NT2/D1 (cell line): ENCODE results near the genes PARPBP and NT5DC3.

DNA sequence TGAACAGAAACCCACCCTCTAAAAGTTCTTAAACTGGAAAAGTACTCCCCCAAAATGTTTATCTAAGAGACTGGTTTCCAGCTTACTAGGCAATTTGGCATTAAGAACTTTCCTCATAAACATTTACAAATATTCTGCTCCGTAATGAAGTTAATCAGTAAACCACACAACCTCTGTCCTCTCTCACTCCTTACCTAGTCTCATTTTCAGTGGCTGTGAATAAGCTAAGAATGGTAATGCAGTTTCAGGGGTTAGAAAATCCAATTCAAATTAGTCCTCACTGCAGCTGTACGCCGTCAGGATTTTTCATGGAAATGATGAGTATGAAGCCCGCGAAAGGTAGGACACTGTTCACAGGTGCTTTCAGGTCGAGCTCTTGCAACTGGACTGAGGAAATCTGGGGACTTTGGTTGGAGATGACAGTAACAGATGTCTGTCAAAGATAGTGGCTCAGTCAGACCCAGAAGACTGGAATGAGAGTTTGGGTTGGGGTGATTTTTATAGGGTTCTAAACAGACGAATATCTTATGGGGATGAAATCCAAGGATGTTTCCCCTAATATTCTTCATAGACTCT is 29.6 kb downstream of the NR1H4 start:
- RRBS, 2 experiments, result no CpG with 5 or more reads among the region's 7 CpGs

- RRBS, 2 experiments, result no CpG with 5 or more reads among the region's 2 CpGs
Observed at GRCh38 chr12:100576653-100577076, 3.2 kb downstream of the GAS2L3 start.

- RRBS, 2 experiments, result no CpG with 5 or more reads among the region's 11 CpGs
Observed at GRCh38 chr12:100795178-100795969, 798 bp downstream of the ANO4 start.

- RRBS, 2 experiments, result no CpG with 5 or more reads among the region's 5 CpGs
Observed at GRCh38 chr12:101406571-101406982, 995 bp downstream of the ARL1 start.

DNA sequence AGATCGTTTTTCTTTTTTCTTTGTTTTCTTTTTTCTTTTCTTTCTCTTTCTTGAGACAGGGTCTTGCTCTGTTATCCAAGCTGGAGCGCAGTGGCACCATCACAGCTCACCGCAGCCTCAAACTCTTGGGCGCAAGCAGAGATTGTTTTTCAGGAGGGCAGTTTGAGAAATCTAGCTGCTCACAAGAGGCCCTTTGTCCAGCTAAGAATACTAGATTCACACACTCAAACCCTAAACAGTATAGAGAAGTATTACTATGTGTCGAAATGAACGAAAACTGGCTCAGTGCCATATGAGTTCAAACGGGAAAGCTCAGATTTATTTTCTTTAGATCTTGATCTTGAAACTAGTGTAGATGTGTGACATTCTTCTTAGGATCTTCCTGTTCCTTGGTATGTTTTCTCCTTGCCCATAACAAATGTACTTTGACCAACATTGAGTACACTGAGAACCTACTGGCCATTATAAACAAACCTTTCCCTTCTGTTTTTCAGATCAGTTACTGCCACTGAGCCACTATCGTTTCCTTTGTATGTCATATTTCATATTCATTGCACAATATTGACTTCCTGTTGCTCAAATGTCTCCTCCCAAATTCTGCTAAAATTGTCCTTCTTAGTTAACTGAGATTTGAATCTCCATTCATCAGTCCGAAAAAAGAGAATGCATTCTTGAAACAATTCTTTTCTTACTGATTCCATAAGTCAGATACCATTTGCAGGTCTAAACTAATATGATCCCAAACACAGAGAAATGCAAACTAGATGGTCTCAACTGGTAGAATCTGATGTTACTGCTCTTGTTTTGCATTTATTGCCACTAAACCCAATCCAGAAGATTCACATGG is 21.3 kb downstream of the MYBPC1 start:
- RRBS, 2 experiments, result no CpG with 5 or more reads among the region's 9 CpGs

- RRBS, 2 experiments, result no CpG with 5 or more reads among the region's 5 CpGs
Observed at GRCh38 chr12:101698709-101699167, 1.3 kb downstream of the CHPT1 start.

DNA sequence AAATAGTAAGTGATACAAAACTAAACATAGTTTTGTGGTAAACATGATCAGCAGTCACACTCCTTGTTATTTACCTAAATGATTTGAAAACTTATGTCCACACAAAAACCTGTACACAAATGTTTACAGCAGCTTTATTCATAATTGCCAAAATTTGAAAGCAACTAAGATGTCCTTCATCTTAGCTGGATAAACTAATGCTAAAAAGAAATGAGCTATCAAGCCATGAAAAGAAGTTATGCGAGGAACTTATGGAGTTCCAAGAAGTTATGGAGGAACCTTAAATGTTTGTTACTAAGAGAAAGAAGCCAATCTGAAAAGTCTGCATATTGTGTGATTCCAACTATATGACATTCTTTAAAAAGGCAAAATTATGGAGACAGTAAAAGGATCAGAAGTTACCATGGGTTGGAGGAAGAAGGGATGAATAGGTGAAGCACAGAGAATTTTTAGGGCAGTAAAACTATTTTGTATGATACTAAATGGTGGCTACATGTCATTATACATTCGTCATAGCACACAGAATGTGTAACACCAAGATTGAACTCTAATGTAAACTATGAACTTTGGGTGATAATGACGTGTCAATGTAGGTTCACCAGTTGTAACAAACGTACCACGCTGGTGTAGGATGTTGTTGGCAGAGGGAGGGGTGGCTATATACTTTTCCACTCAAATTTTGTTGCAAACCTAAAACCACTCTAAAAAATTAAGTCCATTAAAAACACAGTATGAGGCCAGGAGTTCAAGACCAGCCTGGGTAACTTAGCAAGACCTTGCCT is 20.5 kb downstream of the CHPT1 start:
- RRBS, 2 experiments, result no CpG with 5 or more reads among the region's 5 CpGs

GRCh38 chr12:101791233-101791742 is 39.5 kb downstream of the GNPTAB start:
- RRBS, 2 experiments, result no CpG with 5 or more reads among the region's 4 CpGs

DNA sequence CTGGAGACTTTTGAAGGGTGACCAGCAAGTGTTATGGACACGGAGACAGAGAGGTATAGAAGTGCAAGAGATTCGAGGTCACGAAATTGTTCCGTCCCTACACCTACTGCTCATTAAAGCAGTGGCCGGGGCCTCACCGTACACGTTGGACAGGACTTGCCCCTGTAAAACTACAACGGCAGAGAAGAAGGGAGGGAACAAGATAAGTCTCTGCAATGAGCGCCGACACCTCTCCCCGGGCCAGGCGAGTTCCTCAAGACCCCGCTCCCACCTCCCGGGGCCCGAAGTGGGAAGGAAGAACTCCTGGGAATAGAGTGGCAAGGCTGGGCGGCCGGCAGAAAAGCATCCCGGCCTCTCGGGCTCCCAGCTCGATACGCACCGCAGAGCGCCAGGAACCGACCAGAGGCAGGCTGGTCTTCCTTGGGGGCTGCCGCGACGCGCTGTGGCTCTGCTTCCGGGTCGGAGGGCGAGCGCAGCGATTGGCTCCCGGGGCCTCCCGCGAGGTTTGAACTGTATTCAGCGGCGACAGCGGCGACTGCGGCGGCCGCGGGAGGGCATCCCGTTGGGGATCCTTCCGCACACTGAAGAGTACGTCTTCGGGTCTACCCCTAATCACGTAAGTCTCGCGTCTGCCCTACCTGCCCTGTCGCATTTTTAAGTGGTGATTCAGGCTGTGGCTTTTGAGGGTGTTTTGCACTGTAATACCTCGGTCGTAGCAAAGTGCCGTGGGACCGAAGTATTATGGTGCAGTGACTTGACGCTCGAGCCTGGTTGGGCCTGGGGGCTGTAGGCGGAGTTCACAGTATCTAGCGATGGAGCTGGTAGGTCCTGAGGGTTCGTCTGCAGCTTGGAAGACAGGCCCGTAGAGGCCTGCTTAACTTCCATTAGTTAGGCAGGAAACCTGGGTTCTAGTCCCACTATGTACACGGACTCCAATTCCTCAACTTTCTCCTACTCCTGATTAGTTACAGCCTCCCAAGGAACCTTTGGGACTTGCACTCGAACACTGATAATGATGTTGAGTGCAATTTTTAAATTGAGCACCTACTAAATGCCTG is at the start of gene PARPBP:
Gene PARPBP, plus strand, starts transcription at position 513 of the 1,058 bp plus-strand sequence.
- RRBS, 2 experiments, result under 1 to 2% methylated on average over 12 to 20 of the region's 64 CpGs

DNA sequence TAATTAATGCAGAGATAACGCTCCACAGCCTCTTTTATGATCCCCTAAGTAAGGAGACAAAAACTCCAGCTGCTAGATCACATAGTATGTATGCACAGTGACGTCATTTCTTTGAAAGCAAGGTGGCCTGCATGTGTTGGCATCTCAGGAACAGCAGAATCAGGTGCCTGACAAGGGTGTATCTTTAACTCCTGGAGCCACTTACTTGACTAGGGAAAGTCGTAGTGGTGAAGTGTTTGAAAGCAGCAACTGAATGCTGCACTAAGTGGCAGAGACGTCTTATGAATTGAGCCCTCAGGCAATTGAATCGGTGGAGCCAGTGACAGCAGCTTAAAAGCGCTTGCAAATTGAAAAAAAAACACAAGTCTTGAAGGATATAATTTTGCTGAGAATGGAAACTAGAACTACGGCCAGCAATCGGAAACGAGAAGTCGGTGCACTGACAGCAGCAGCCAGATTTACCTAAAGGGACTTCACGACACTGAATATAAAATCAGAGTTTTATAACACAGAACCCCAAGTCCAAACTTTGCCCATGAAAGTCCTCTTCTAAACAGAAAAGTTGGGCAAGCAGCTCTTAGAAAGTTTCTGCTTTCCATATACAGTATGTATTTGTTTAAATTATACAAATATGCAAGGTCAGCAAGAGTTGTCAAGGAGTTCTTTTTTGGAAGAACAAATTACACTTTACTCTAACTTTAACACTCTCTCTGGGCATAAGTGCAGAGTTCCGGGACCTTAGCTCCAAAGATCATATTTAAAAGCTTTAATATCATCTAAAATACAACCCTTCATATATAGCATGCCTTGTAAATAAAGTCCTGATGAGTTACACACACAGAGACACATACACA is 1.1 kb downstream of the IGF1 start:
- RRBS, 2 experiments, result no CpG with 5 or more reads among the region's 12 CpGs

DNA sequence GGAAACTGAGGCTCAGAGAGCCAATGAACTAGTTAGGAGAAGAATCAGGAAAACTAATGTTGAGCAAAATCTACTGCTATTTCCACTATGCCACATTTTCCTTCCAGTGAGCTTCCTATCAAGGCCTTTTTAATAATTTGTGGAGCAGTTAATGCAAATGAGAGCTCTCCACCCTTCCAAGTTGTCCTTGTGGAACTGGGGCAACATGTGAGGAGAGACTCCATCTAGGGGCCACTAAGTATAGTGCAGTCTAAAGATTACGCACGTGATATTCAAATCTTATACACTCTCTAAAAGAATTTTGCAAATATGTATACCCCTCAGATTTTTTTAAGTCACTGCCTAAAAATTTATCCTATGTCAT is 100.3 kb downstream of the PAH start:
- RRBS, 2 experiments, result no CpG with 5 or more reads among the region's 2 CpGs

GRCh38 chr12:103841150-103842411 is at the start of gene NT5DC3:
Gene NT5DC3, minus strand, starts transcription at chr12:103841234.
- RRBS, 2 experiments, result 1 to 3% methylated on average over 12 to 19 of the region's 66 CpGs

- RRBS, 2 experiments, result no CpG with 5 or more reads among the region's 8 CpGs
Observed at GRCh38 chr12:103880423-103881259, 39.6 kb upstream of the NT5DC3 start.

- RRBS, 2 experiments, result no CpG with 5 or more reads among the region's 4 CpGs
Observed at GRCh38 chr12:103942964-103943431, 12.8 kb downstream of the HSP90B1 start.

DNA sequence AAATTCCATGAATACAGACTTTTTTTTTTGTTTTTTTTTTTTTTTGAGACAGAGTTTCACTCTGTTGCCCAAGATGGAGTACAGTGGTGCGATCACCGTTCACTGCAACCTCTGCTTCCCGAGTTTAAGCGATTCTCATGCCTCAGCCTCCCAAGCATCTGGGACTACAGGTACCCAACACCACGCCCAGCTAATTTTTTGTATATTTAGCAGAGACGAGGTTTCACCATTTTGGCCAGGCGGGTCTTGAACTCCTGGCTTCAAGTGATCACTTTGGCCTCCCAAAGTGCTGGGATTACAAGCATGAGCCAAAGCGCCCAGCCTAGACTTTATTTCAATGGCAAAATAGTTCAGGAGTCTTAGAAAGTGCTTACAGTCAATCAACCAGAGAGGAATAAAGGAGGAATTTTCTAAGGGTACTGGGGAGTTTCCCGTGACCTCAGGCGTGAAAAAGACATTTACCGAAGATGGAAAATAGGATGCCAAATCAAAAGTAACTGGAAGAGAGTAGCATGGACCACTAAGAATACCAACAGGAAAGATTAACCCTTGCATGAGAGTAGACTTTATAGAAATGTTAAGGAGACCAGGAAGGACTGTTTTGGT is 2.2 kb downstream of the TDG start:
- RRBS, 2 experiments, result no CpG with 5 or more reads among the region's 11 CpGs

DNA sequence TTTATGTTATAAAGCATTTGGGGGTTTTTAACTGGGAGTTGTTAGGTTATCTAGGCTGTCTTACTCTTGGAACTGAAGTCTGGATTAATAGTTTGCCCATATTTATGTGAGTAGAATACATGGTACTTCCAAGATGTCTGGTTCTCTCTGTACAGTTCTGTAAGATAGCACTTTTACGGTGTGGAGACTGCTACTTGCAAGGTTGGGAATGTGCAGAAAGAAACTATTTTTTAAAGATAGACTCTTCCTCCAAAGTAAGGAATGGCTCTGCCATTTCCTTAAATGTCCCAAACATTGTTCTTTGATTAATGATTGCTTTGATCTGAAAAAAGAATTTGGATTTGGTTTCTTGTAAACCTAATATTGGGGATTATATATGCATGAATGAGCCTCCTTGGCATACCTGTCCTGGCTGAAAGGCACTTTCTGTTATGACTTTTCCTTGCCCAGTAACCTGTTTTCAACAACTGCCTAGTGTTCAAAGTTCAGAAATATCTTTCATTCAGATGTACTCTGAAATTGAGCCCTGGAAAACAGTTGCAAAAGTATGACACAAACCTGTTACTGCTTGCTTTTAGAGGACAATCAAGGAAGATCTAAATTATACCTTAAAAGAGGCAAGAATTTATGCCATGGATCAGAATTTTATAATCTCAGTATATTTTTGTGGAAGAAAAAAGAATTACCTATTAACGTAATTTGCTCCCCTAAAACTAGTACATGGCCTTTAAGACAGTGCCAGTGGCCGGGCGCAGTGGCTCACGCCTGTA is 23.3 kb downstream of the NFYB start:
- RRBS, 2 experiments, result no CpG with 5 or more reads among the region's 5 CpGs

DNA sequence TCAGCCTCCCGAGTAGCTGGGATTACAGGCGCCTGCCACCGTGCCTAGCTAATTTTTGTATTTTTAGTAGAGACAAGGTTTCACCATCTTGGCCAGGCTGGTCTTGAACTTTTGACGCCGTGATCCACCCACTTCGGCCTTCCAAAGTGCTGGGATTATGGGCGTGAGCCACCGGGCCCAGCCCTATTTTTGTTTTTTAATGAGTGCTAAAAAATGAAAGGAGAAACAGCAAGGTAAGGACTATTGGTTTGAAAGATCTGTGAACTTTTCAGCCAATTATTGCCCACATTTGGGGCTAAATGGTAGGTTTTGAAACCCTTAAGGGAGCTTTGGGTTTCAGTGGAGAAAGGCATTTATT is 12.0 kb upstream of the EID3 start:
- RRBS, 2 experiments, result no CpG with 5 or more reads among the region's 8 CpGs

DNA sequence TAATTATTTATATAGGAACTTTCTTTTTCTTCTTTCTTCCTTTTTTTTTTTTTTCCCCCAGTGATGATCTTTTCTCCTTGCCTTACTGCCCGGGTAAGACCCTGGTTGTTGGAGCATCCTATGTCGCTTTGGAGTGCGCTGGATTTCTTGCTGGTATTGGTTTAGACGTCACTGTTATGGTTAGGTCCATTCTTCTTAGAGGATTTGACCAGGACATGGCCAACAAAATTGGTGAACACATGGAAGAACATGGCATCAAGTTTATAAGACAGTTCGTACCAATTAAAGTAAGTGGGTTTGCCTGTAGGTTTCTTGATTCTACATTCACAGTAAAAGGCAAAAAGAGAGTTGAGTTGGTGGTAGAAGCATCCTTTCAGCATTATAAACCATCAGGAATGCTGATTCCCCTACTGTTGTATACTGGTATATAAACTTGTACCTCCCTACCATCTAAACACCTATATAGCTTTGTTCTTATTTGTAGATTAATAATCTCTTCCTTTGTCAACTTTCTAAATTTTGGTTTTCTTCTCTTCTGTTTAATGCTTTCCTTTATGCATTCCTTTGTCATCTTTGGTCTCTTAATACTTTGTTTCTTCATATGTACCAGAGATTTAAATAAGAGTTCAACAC is 17.6 kb downstream of the EID3 start:
- RRBS, 2 experiments, result no CpG with 5 or more reads among the region's 5 CpGs

DNA sequence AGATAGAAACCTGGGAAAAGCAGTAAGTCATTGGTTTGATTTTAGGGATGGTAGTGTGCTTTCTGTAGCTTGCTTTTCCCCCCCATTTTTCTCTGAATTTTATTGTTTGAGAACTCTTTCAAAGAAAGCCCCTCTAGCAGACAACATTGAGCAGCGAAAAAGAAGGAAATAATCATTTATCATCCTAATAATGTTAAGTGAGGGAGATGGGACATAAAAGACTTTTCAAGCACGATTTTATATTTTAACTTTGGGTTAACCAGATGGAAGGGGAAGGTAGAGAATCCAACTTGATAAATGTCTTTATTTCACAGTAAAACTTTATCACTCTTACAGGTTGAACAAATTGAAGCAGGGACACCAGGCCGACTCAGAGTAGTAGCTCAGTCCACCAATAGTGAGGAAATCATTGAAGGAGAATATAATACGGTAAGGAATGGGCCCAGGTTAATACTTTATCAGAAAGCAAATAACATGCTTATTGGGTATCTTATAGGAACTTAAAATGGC is 21.5 kb downstream of the EID3 start:
- RRBS, 2 experiments, result no CpG with 5 or more reads among the region's 4 CpGs